Skeletal muscle cell (primary cell): Measurements from ENCODE around the gene GPRC5C.

DNA sequence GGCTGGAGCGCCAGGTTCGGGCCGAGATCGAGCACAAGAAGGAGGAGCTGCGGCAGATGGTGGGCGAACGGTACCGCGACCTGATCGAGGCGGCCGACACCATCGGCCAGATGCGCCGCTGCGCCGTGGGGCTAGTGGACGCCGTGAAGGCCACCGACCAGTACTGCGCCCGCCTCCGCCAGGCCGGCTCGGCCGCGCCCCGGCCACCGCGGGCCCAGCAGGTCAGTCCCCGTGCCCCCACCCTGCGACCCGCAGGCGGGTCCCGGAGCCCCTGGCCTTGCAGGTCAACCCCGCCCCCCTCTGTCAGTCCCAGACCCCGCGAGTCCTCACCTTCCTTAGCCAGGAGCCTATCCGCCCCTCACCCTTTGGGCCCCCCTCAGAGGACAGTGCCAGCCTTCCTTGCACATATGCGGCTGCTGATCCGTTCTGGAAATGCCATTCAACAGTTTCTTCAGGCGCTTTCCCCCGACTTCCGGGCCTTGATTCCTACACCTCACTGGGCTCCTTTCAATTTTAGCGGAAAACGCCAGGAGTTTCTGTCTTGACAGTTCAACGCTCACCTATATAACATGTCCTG lies 397 bp downstream of the COG1 start:
- RRBS: under 1% methylated on average over 8 of the region's 47 CpGs

DNA sequence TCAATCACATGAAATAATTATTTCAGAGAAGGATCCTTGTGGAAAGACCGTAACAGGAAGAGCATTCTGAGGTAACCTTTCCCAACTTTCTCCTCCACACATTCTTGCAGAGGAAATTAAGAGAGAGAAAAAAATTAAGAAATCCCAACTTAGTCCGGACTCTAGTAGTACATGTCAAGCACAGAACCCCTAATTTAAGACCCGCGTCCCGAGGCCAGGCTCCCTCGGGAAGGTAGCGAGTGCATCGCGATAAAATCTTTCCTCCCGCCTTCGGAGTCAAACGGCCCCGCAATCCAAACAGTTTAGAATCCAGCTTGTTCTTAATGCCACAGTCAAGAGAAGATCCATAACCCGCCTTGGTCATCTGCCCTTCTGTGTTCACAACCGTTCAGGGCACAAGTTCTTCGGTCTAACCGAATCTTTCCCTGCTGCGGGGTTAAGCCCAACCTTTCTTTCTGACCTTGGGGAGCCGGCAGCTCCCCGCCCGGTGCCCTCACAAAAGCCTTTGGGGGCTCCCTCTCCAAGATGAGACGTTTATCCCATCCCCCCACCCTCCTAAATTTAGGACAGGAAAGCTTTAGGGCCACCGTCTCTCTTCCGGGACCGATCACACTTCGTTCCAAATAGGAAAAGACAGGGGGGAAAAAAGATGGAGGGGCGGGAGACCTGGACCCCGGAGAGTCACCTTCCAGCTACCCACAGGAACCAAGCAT lies 830 bp downstream of the FAM104A start:
- RRBS: 2% methylated on average over 2 of the region's 28 CpGs

DNA sequence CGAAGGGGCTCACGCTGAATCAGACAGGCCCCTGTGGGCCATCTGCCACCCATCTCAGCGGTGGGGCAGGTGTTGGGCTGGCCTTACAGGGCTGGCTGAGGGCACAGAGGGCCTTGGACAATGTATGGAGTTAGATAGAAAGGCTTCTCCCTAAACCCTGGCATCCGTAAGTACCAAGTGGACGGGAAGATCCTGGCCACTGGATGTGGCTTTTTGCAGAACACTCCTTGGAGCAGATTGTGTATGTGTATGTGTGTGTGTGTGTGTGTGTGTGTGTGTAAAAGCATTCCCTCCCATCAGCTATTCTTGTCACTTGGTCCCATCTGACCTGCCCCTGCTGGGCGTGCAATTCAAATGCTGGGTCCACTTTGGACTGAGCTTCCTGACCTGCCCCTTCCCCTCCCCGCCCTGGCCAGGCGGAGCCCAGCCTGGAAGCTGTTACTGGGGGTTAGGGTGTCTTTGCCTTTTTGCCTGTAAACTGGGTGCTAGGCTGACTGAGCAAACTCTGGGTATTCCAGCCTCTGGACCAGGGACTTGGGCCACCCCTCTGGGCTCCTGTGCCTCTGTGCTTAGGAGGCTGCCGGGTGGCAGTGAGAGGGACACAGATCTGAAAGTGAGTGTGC lies 25.1 kb upstream of the CDC42EP4 start:
- RRBS: no CpG with 5 or more reads among the region's 9 CpGs

DNA sequence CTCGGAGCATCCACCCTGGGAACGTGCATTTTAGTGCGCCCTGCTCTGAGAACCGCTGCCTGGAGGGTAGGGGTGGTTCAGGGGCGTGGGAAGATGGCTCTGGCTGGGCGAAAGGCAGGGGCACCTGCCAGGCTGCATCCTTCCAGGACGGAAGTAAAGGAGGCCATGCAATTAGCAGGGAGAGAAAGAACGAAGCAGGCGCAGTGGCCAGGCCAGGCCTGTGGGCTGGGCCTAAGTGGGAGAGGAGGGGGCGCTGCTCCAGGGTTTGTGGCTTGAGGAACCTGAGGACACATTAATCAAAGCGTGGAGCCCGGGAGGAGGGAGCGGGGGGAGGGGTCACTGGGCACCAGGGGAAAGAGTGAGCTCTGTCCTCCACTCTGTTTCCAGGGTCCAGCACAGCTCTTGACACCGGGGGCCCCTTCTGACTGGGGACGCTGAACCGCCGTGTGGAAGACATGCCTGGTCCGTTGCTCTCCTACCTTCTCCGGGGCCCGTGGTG lies 49.5 kb upstream of the CDC42EP4 start:
- RRBS: 53% methylated on average over 6 of the region's 20 CpGs

GRCh38 chr17:73566608-73567926 lies 77.2 kb downstream of the SDK2 start:
- RRBS: no CpG with 5 or more reads among the region's 14 CpGs

DNA sequence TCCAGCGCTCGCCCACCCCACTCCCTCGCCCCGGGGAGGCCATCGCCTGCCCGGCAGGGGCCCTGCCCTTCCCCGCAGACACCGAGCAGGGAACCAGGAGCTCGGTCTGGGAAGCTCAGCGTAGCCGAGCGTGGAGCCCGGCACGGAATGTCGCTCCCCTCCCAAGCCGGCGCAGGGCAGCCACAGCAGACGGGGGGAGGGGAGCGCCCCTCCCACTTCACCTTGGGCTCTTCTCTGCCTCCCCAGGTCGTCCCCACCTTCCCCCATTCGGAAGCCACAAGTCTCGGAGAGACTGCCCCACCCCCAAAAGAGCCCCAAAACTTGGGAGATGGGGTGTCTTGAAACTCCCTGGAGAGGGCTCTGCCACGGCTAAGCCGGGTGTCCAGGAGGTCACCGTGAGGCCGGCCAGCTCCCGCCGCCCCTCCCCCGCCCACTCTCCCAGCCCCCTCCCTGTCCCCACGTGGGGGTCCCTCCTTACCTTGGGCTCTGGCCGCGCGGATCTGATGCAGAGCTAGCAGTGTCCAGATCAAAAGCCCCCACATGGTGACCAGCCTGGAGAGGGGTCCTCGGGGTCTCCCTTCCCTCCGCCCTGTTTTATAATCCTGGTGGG lies 593 bp downstream of the SDK2 start:
- RRBS: 2% methylated on average over 10 of the region's 35 CpGs

GRCh38 chr17:73705556-73706029 lies 61.3 kb upstream of the SDK2 start:
- RRBS: no CpG with 5 or more reads among the region's 9 CpGs

DNA sequence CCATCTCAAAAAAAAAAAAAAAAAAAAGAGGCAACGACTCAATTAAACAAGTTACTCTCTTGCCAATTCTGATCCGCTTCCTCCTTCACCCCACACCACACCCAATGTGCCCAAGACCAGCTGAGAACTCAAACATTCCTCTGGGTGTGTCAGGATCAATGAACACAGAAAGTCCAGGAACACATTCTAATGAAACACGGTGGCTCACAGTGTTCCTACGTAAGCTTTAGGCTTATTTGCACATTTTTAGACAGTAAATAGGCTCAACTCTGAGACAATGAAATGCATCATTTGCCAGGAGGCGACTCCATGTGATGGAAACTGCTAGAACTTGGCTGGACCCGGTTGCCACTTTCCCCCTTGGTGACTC lies 216.3 kb upstream of the SDK2 start:
- RRBS: no CpG with 5 or more reads among the region's 6 CpGs

DNA sequence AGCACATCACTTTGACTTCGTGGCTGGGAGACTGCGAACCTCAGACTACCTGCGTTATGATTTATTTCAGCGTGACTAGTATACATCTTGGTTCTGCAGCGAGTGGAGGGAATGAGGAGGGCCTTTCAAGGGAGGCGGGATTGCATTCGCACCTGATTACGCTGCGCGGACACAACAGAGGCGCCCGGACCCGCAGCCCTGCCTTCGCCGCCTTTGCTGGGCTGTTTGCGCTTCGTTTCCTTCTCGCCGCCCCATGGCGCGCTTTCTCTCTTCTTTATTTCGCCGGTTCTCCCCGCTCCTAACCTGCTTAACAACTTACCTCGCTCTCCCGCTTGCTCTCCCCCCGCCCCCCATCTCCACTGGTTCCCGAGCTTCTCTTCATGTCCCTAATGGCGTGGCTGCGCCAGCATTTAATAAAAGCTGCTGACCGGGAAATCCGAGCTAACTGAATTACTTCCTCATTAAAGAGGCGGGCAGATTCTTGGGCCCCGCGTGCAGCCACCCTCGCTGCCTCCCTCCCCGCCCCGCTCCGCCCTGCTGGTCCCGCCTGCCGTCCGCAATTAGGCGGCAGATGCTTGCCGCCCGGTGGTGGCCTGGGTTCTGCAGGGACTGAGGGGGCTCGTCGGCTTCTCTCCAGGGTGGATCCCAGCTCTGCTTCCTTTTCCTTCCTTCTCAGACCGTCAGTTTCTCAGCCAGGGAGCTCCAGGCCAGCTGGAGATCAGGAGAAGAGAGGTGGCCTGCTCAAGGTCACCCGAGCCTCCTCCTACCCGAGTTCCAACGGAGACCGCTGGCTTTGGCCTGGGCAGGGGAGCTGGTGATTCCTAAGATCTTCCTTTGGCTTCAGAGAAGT lies 257.7 kb upstream of the SDK2 start:
- RRBS: no CpG with 5 or more reads among the region's 52 CpGs

DNA sequence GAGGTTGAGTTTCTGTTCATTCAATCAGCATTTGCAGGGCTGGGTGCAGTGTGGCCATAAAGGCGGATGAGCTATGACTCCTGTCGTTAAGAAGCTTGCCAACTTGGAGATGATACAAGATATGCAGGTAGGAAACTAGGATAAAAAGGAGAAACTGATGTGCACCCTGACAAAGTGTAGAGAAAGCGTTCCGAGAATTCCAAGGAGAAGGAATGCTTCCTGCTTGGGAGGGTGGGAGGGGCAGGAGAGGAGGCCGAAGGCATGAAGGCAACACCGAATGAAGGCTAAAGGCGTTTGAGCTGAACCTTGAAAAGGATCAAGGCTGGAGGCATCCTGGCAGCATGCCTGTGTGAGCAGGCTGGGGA lies 199.1 kb upstream of the RPL38 start:
- RRBS: no CpG with 5 or more reads among the region's 7 CpGs

DNA sequence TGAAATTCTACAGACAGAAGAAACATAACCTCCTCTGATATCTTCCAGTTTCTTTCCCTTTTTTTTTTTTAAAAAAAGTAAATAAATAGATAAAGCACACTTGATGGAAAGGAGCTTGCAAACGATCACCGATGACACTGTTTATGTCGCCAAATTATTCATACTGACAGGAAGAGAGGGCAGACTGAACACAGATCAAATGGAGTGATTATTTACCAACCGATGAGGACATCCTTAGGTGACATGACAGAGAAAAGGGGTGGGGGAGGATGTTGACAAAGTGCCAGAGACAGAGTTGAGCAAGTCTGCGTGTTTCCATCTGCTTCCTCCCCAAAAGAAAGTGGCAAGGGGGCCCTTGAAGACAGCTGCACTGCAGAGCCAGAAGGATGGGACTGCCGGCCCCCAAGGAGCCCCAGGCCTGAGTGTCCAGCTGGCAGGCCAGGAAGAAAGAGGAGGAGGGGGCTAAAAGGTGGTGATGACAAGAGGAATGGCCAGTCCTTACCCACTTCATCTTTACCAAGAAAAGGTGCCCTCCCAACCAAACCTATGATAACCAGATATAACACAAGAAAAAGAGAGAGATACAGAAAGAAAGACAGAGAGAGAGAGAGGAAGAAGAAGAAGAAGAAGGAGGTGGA lies 191.0 kb upstream of the RPL38 start:
- RRBS: no CpG with 5 or more reads among the region's 6 CpGs

DNA sequence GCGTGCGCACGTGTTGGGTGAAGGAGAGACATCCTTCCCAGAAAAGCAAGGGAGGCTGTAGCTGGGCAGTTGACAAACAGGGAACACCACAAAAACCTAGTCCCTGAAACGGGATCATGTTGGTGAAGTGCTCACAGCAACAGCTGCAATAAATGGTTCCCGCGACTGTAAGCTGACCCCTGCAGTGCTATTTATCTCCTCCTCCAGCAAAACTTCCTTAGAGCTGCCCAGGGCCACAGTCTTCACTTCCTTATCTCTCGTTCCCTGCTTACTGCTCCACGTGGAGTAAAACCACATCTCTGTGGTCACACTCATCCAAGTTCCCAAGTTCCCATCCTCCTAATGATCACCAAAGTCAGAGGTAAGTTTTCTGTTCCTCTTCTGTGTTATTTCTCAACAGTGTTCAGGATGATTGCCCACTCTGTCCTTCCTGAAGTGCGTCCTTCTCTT lies 40.0 kb upstream of the RPL38 start:
- RRBS: no CpG with 5 or more reads among the region's 9 CpGs

DNA sequence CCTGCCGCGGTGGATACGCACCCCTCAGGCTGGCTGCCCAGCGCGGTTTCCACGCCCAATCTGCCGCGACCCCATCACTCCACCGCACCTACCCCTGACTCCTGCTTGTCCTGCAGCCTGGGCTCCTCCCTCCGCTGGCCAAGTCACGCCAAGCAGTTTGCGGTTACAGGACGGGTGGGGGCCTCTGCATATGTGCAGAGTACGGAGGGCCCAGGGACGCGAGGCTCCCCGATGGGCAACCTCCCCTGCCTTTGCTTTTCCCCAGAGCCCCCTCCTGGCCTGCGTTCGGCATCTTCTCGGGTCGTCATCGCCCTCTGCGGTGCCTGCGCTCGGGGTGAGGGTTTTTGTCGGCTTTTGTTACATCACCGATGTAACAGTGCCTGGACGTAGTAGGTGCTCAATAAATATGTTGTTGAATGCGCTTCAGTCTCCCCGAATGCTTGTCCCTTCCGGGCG lies 911 bp upstream of the TTYH2 start:
- RRBS: 9% methylated on average over 2 of the region's 32 CpGs

GRCh38 chr17:74245778-74246173 lies 28.3 kb upstream of the DNAI2 start:
- RRBS: no CpG with 5 or more reads among the region's 5 CpGs

GRCh38 chr17:74280105-74280523 lies 6.1 kb downstream of the DNAI2 start:
- RRBS: no CpG with 5 or more reads among the region's 8 CpGs

DNA sequence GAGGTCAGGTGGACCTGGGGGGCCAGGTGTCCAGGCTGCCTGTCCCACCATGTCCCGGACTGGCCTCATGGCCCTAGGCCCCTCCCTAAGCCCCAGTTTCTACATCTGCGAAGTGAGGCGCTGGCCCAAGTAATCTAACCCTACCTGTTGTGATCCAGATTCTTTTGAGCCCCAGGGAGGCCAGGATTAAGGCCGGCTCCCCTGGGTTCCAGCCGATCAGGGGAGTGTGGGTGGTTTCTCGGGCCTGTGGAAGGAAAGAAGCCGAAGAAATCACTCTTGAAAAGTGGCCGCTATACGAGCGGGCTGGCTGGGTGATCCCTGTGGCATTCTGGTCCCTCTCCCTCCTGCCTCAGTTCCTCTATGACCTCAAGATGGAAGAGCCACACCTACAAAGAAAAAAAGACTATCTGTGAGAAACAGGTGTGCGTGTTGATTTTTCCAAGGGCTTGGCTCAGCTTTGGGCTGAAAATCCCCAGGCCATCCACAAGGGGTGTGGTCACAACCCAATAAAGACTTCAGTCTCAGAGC lies 20.1 kb downstream of the GPR142 start:
- RRBS: no CpG with 5 or more reads among the region's 11 CpGs

- RRBS: 1% methylated on average over 21 of the region's 91 CpGs
Measured at GRCh38 chr17:74431893-74432735, at the start of gene GPRC5C. GPRC5C (plus strand) TSS chr17:74432088.

DNA sequence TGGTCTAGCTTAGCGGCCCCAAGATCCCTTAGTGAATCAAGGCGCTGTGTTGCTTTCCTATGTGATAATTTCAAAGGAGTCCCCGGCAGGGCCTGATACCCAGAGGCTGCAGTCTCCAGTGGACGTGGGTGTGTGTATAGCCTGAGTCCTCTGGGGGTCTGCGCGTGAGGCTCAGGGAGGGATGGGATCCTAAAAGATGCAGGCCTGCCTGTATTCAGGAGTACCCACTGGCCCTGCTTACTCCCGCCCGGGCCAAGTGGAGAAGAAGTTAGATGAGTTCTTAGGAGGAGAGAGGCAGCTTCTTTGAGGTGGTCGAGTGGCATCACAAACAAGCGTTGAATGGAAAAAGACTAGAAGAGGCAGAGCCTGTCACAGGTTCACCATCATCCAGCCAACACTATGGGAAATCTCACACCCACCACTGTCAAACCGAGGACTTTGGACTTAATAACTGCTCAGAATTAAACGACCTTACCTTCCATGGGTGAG lies 15.2 kb upstream of the CD300A start:
- RRBS: no CpG with 5 or more reads among the region's 12 CpGs

DNA sequence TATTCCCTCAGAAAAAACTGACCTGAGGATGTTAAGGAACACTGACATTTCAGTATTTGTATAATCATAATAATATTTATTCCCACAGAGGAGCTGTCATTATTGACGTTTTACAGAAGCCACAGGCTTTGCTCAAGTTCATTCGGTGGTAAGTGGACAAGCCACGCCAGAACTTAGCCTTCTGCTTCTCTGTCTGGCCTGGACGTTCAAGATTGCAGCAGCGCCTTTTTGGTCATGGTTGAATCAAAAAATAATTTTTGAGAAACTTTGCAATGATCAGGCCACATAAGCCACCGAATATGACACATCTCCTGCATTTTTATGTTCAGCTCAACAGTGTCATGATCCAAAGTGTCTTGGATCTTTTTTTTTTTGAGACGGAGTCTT lies 2.5 kb upstream of the CD300A start:
- RRBS: no CpG with 5 or more reads among the region's 7 CpGs

- RRBS: no CpG with 5 or more reads among the region's 8 CpGs
Measured at GRCh38 chr17:74529750-74530151, 1.5 kb downstream of the CD300LB start.